Paraaortic lymph node (tissue), 1 donor: ENCODE measurements around a stretch of chr22.

GRCh38 chr22:23835175-23835646 lies 3.6 kb downstream of the DERL3 start:
- PRO-cap, result no peak

DNA sequence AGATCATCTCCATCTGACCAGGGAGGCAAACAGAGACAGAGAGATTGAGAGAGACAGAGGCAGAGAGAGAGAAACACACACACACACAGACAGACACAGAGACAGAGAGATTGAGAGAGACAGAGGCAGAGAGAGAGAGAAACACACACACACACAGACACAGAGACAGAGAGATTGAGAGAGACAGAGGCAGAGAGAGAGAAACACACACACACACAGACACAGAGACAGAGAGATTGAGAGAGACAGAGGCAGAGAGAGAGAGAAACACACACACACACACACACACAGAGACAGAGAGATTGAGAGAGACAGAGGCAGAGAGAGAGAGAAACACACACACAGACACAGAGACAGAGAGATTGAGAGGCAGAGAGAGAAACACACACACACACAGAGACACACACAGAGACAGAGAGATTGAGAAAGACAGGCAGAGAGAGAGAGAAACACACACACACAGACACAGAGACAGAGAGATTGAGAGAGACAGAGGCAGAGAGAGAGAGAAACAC lies 12.4 kb upstream of the MIF start:
- PRO-cap, result no peak

DNA sequence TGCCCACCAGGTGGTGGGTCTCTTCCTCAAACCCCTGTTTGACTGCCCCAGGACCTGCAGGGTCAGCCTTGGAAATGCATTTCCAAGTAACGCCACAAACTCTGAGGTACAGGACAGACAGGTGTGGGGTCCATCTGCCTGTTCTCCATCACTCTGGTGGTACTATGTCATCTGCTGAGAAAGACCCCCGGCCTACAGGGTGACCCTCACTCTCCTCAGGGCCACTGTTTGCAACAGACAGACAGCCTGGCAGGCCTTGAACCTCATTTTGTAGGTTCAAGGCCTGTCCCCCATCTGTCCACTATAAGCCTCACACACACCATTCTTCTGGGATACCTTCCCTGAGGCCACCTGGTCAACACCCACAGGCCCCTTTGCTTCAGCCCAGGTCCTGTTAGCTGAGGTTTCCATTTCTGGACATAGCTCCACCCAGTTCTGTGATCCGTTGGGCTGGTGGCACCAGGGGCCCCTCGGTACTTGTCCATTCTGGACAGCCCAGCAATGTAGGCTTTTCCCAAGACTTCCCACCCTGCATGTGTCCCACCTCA lies 3.0 kb downstream of the MIF start:
- PRO-cap, result no peak

- PRO-cap, result bidirectional peak, plus-strand start at chr22:24156052, minus-strand start at chr22:24156060
These were observed 25.5 kb upstream of the SUSD2 start for GRCh38 chr22:24155391-24156654.

GRCh38 chr22:24177164-24177856 lies 4.0 kb upstream of the SUSD2 start:
- PRO-cap, result no peak

GRCh38 chr22:24243435-24244136 lies 1.3 kb downstream of the GGT5 start:
- PRO-cap, result no peak

DNA sequence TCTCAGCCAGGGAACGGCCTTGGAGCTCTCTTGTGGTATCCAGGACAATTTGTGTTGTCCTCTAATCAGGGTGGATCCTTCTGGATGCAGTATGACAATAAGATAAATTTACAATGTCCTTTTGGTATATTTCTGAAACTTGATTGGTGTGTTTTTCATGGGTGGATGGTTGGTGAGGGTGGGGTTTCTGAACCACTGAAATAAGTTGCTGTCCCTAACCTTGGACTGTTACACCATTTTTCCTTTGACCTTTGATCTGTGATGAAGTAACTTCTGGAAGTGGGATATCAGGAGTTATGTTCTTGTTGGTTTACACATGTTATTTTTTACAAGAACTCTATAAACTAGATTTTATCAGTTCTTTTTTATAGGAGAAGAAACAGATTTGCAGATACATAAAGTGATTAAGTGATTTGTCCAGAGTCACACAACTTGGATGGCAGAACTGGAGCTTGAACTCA lies 21.5 kb downstream of the SPECC1L start:
- PRO-cap, result no peak

DNA sequence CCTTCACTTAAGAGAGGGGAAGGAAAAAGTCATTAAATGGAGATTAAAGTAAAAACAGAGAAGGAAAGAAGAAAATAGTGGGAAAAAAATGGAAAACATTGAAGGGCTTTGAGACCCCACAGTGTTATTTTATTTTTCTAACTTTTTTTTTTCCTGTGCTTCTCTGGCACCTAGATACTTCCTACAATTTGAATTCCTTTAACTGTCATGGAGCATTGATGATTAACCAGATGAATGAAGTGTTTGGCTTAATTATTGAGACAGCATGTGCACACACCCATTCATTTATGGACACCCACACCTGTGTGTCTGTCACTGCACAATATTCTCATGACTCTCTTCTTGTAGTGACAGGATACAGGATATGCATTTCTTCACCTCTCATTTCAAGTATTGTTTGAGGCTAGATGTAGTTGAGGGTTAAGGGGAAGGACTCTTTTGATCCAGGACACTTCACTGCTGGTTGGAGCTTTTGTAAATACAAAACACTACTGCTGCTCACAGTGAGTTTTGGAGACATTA lies 33.4 kb downstream of the SPECC1L start:
- PRO-cap, result no peak

DNA sequence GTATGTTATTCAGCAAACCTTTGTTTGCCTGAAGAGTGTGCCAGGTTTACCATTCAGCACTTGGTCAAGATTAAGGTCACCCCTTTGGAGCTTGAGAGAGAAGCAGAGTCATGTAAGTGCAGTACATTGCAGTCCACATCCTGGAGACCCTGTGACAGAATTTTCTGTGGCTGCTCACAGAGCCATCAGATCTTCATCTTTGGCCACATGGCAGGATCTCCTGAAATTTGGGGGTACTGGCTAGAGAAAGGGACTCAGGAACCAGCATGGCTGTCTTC lies 29.6 kb upstream of the ADORA2A start:
- PRO-cap, result no peak

- PRO-cap, result bidirectional peak, plus-strand start at chr22:24507988, minus-strand start at chr22:24507834
These were observed 12.6 kb downstream of the UPB1 start for GRCh38 chr22:24507737-24508203.

DNA sequence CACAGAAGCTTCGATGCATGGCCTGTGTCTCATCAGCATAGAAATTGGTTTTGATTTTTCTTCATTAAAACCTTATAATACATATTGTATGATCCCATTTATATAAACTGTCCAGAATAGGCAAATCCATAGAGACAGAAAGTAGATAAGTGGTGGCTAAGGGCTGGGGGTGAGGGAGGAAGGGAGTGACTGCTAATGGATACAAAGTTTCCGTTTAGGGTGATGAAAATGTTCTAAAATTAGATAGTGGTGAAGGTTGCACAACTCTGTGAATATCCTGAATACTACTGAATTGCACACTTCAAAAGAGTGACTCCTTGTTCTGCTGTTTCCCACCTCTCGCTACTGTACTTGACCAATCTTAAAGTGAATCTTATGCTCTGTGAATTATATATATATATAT lies 16.1 kb downstream of the UPB1 start:
- PRO-cap, result no peak

- PRO-cap, result no peak
These were observed 14.1 kb downstream of the GUCD1 start for GRCh38 chr22:24540443-24541671.

- PRO-cap, result no peak
These were observed 4.6 kb downstream of the GUCD1 start for GRCh38 chr22:24549921-24551064.

DNA sequence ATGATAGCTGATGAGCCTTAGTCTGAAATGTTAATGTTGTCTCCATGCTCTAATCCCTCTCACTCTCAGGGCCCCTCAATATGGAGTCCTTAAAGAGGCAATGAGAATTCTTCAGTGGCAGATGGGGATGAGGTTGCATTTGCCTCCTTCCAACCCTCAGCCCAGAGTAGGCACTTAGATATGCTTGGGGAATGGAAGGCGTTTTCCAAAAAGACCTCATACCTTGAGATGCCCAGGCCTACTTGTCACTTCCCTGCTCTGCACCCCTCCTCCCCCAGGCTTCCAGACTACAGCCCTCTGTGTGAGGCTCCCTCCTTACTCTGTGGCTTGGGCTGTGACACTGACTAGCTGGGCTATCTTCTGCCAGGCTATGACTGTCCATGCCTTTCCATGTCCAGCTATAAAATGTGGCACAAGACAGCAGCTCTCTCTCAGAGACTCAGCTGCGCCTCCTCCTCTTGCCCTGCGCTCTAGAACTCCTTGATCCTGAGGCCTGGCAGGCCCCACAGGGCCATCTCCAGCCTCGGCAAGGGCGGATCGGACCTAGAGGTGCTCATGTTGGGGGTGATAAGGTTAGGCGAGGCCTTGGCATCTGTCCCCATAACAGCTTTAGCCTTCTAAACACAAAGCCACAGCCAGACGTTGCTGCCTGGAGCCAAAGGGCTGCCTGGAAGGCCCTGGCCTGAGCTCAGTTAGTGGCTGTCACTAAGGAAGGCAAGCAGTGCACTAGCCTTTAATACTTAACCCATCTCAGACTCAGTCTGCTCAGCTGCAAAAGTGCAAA lies 1.4 kb downstream of the GUCD1 start:
- PRO-cap, result no peak

DNA sequence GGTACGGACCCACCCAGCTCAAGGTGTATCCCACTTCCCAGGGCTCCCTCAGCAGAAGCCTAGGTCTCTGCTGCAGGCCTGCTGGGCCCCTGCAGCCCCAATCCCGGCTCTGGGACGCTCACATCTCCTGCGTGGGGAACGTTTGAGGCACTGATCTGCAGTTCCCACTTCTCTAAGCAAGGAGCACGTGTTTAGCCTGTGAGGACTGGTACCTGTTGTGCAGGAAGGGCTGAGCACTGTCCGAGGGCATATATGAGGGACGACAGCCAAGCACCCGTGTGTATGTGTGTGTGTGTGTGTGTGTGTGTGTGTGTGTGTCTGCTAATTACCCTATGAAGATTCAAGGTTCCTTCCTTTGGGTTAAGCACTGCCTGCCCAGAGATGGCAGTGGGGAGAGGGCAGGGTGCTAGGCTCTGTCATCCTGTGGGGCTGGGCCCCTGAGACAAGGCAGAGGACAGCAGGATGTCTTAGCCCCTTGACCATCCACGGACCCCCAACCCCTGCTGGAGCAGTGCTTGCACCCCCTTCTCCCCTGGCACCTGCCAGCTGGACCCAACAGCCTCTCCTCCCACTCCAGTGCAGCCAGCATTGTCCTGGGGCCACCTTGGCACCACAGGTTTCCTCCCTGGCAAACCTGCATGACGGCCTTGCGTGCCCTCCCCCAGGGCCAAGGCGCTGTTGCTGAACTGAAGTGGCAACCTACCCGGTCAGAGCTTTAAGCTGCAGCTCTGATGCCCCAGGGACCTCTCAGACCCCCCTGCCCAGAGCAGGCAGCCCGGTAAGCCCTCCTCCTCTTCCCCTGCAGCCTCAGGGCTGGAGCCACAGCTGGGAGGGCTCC lies 1.5 kb upstream of the LRRC75B start:
- PRO-cap, result no peak

- PRO-cap, result no peak
These were observed 1.8 kb upstream of the GGT1 start for GRCh38 chr22:24601339-24601512.

DNA sequence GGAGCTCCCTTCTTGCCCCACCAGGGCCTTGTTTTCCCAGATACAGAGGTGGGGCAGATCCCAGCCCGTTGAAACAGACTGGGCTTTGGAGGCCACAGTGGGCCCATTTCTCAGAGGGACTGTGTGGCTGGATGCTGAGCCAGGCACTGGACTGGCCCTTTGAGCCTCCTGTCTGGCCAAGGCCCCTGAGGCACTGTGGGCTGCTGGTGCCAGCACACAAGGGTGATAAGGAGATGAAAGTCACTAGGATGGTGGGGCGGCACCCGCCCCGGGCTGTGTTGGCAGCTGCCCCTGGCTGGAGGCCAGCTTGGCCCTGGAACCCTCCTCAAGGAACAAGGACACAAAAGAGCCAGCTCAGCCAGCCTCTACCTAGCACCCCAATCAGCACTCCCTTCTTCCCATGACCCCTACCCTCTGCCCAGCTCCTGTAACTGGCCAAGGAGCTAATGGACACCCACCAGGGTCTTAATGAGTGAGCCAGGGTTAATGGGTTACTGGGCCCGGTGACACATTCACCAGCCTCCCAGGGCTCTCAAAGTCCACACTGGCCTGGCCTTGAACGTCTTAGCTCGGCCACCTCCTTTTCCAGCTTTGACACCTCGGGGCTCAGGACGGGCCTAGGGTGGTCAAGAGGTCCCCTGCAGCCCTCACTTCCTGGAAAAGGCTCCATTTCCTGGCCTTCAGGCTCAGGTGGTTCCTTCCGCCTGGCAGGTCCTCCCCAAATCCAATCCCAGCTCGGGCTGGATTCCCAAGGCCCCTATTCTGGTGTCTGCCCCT lies 1.3 kb upstream of the GGT1 start:
- PRO-cap, result unidirectional peak, minus-strand start at position 321 of the sequence

DNA sequence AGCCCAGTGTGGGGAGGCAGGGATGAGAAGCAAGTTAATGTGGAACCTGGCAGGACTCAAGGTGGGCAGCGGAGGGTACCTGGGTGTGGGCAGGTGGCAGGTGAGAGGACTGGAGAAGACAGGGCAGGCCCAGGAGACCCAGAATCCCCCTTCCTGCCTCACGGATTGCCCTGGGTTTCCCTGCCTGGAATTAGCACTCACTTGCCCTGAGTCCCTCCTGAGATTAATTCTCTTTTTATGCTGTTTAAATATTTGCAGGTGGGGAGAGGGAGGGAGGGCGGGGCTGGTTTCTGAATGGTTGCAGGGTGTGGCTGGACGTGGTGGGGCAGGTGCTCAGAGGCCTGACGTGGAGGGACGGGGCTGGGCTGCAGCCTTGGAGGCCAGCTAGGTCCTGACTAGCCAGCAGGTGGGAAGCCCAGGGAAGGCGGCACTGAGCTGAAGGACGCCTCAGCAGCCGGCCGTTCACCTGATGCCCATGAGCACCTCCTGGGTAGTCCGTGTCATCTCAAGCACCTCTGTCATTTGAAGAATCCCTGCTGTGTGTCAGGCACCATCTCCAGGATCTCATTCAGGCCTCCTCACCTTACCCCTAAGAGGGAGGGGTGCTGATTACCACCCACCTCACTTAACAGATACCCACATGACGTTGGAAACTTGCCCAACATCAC lies 21.2 kb downstream of the SGSM1 start:
- PRO-cap, result no peak

- PRO-cap, result no peak
These were observed 51.5 kb downstream of the LHFPL7 start for GRCh38 chr22:24894973-24895327.

DNA sequence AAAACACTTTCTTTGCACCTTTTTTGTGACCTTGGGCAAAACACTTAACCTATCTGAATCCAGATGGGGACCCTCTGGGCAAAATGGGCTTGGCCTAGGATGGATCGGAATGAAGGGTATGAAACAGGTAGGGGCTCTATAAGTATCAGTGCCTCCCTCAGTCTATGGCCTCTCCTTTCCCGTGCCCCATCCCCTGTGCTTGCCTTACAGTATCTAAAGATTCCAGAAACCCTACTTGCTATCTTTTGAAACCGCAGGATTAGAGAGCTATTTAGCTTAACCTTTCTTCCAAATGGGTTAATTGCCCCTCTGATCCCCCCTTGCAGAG lies 1.3 kb downstream of the KIAA1671 start:
- PRO-cap, result no peak